Left colon (tissue), 1 donor: Measurements from ENCODE around the genes TNS3, CDC14C and ZPBP.

DNA sequence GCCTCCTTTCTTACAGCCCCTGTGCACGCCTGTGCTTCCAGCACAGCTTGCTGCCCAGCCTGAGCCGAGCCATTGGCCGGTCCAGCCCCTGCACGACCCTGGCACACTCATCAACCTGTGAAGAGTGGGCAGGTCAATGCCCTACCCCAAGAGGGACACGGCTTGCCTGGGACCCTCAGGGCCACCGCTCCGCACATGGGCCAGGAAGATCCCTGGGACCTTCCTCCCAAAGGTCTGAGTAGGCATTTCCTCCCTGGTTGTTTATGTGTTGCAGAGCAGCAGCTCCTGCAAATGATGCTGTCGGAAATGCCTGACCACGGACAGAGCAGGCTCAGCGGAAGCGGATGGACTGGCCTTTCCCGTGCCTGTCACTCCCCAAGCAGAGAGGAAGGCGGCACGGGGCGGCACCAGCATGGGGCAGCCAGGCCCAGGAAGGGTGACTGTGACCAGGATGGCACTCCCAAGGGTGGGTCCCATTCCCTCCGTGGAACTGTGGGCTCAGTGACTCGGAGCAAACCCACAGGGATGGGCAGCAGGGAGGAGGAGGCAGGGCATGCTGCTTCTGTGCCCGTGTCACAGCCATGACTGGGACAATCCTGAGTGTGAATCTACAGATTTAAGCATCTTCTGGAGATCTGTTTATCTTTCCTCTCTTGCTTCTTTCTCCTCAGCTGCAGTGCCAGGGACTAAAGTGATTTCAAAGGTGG, 252.4 kb downstream of the TNS3 start:
- PRO-cap, result no peak

- PRO-cap, result unidirectional peak, plus-strand start at chr7:47372249; unidirectional peak, plus-strand start at chr7:47372271
Measured at GRCh38 chr7:47371701-47372567, 210.0 kb downstream of the TNS3 start.

DNA sequence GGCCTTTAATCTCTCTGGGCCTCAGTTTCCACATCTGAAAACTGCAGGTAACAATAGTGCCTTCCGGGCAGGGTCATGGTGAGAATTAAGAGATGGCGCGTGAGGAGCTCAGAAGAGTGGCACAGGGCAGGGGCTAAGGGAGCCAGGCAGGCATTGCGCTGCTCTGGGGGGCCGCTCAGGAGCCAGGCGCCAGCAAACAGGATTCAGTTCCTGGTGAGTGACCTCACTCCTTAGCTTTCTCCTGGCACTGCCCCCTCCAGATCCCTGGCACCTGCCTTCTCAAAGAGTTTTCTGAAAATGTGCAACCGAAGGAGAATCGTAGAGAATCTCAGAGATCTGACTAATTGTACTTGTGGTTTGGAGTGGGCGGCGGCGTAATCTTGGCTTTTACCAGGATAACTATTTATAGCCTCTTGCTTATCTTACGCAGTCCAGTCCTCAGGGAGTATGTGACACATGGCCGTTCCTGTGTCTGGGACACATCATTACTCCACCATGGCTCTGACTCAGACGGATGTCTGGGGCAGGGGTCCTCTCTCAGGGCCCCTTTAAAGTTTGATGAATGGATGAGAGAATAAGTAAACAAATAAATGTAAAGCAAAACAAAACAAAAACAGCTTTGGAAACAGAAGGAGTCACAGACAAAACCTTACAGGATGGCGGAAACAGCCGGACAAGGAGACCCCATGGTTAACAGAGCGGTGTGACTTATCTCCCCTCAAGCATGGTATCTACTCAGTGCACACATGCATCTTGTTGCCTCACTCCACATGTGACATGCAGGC, 99.8 kb downstream of the TNS3 start:
- PRO-cap, result no peak

- PRO-cap, result no peak
Measured at GRCh38 chr7:47518736-47519152, 63.2 kb downstream of the TNS3 start.

- PRO-cap, result no peak
Measured at GRCh38 chr7:47535326-47535624, 46.6 kb downstream of the TNS3 start.

GRCh38 chr7:47535625-47536086, 46.3 kb downstream of the TNS3 start:
- PRO-cap, result no peak

- PRO-cap, result no peak
Measured at GRCh38 chr7:47579383-47579755, 2.5 kb downstream of the TNS3 start.

- PRO-cap, result bidirectional peak, plus-strand start at chr7:47581536, minus-strand start at chr7:47581562; bidirectional peak, plus-strand start at chr7:47582063, minus-strand start at chr7:47582048
Measured at GRCh38 chr7:47581425-47582442, at the start of gene TNS3. Gene TNS3 (minus strand): TSS chr7:47582111.

DNA sequence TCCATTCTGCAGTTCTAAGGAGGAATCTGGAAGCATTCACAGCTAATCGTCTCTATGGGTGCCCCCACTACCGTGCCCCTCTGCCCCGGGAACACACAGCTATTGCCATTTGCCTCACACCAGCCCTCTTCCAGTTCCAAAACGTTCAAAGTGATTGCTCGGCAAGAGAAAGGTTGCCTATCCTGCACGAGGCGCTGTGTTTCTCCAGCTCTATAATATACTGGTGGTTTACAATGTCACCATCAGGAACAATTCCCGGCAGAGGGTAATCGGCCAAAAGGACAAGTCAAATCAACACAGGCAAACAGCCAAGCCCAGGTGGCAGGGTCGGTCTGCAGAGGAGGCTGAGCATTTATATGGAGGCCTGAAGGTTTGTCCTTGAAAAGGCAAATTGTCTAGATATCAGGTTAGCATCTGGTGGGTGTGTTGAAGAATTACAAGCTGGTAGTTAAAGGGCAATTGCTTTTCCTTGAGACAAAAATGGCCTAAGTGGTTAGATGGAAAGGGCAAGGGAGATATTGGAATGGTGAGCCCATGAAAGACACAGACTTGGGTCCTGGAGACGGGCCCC, 29.2 kb upstream of the TNS3 start:
- PRO-cap, result no peak

GRCh38 chr7:48088100-48088933, 748 bp upstream of the UPP1 start:
- PRO-cap, result unidirectional peak, plus-strand start at chr7:48088342; unidirectional peak, plus-strand start at chr7:48088369; bidirectional peak, plus-strand start at chr7:48088704, minus-strand start at chr7:48088474; bidirectional peak, plus-strand start at chr7:48089009, minus-strand start at chr7:48088886

DNA sequence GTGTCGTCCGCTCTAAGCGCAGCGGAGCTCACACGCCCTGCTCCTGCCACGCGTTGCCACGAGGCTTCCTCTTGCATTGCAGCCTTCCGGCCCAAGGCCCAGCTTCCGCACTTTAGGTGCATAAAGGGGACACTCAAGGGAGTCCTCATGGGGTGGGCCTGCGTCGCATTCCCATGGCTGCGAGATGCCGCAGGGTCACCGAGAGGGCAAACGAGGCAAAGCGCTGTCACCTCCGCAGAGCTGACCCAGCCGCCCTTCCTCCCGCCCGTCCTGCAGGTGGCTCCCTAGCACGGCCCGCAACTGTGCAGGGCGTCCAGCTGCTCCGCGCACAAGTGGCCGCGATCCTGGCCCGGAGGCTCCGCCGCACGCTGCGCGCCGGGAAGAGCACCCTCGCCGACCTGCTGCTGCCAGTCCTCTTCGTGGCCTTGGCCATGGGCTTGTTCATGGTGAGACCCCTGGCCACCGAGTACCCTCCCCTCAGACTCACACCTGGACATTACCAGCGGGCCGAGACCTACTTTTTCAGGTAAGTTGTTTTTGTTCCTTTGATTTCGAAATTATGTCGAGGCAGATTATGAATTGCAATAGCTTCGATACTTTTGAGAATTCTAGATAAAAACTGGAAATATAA, 283.6 kb downstream of the ABCA13 start:
- PRO-cap, result unidirectional peak, plus-strand start at position 201 of the sequence

GRCh38 chr7:48924462-48924713, at the start of gene CDC14C:
Gene CDC14C (plus strand): TSS chr7:48924547.
- PRO-cap, result no peak

DNA sequence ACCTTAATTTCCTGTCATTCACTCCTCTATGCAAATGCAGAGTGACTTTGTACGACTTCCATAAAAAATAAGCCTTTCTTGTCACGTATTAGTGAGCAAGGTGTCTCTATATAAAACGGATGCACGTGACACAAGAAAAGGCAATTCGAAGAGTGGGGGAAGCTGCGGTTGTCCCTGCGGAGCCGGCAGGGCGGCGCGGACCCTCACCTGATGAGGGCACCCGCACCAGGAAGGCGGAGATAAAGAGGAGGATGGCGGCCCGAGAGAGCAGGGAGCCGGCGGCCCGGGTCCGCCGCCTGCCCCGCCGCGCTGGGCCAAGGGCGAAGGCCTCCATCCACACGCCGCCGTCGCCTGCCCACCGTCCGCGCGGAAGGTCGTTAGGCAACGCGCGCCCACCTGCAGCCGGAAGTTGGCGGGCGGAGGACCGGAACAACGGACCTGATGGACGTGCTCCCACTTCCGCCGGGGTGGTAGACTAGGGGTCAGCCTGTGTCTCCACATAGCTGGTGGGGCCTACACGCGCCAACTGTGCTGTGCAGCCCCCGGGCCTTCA, at the start of gene ZPBP:
Gene ZPBP, minus strand, starts transcription at position 386 of the 553 bp plus-strand sequence.
- PRO-cap, result no peak

DNA sequence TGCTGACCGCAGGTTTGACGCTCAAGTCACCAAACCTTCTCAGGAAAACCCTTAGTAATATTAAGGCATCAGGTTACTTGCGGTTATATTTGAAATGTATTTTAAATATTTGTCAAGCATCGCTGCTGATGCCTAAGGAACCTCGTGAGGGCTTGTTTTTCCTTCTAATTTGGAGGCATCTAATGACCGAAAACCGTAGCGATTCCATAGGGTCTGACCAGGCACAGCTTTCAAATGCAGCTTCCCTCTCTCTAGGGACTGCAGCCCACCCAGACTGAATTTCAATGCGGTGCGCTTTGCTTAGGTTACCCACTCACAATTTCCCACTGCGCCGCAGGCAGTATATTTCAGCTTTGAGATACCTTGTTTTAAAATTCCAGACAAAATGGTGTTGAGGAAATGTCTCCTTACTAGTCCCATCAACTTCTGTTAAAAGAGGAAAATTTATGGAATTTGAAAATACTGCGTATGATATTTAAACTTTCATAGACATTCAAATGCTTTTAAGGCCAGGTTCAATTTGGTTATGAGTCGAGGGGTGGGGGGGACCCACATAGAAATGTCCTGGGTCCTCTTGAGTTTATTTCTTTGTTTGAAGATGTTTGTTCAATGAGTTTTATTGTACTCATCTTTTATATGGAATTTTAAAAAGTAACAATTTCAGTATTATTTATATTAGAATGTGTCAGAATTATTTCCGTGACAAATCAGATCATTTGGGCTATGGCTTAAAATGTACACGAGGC, 1.0 kb downstream of the IKZF1 start:
- PRO-cap, result no peak

- PRO-cap, result no peak
Measured at GRCh38 chr7:50330599-50331390, 26.3 kb downstream of the IKZF1 start.

DNA sequence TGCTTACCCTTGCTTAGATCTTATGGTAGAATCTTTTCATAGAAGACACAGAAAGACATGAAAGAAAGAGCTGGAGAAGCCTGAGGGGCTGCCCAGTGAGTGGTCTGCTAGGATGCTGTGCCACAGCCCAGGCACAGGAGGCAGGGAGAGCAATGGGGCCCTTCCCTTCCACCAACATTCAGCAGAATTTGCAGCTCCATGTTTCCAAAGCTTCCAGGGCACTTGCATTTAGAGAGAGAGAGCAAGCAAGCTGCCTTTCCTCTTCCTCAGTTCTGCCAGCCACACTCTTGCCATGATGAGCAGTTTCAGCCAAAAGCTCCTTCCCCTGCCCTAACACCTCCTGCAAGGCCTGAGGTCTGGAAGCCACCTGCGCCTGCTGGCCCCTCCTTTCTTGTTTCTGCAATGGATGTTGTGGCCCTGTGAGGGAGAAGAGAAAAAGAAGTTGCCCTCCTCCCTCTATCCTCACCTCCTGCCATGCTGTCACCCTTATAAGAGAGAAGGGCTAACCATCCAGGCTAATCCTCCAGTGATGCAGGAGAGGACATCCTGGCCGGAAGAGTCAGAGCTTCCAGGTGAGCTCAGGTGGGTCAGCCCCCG, 48.6 kb downstream of the IKZF1 start:
- PRO-cap, result no peak

GRCh38 chr7:50411290-50412044, 38.7 kb downstream of the FIGNL1 start:
- PRO-cap, result no peak

DNA sequence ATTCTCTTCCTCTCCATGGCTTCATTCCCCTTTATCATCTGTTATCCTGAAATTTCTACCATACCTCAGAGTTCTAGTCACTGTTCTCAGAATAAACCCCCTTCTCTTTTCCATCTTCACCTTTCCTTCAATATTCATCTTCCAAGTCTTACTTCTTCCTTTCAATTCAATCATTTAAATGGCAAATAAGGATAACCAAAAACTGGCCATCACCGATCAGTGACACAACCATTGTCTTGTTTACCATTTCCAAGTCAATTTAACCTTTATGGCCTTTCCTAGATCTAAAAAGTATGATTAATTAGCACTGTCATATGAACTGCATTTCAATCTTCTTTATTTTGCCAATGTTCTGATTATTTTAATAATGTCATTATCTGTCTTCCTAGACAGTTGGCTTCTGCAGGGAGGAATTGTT, 1.1 kb downstream of the FIGNL1 start:
- PRO-cap, result no peak

- PRO-cap, result no peak
Measured at GRCh38 chr7:50467762-50468550, 17.8 kb upstream of the FIGNL1 start.

DNA sequence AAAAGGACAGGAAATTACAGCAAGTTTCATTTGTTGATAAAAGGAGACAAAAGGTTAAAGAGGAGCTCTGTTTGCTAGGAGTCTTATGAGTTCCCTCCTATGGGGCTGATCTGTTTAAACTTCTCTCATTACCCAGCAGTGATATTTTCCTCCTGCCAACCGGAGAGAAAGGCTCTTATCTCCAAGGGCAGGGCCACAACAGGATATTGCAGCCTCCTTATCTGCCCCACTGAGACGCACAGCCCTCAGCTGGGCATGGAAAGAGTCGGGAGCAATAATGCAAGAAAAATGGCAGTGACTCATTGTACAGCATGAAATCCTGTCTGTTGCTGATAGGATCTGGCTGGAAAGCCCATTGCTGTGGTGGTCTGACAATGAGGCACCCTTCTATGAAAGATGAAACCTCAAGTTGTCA, 46.8 kb upstream of the FIGNL1 start:
- PRO-cap, result no peak